Keratinocyte (primary cell): ENCODE measurements around a stretch of chr11.

DNA sequence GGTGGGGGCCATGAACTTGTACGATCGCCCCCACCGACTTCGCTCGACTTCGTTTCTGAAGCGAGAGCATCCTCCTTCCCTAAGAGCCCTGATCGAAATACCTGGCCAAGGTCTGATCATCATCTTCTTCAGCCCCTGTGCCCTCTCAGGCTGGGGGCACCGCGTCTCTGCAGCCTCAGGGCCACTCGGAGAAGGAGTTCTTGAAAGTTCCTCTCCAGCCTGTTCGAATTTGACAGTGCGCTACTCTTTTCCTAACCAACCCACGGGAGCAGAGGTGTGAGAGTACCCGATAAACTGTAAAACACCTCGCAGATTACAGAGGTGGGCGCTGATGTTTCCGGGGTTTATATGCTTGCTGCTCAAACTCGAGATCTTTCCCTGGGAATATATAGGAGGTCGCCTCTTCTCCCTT lies 440 bp downstream of the CTR9 start:
CAGE:
- cytosol, long polyA minus RNA, result no peak
- cytosol, long polyA plus RNA, result no peak
- long polyA plus RNA, result no peak
- nucleus, long polyA minus RNA, result no peak
- nucleus, long polyA plus RNA, result no peak

DNA sequence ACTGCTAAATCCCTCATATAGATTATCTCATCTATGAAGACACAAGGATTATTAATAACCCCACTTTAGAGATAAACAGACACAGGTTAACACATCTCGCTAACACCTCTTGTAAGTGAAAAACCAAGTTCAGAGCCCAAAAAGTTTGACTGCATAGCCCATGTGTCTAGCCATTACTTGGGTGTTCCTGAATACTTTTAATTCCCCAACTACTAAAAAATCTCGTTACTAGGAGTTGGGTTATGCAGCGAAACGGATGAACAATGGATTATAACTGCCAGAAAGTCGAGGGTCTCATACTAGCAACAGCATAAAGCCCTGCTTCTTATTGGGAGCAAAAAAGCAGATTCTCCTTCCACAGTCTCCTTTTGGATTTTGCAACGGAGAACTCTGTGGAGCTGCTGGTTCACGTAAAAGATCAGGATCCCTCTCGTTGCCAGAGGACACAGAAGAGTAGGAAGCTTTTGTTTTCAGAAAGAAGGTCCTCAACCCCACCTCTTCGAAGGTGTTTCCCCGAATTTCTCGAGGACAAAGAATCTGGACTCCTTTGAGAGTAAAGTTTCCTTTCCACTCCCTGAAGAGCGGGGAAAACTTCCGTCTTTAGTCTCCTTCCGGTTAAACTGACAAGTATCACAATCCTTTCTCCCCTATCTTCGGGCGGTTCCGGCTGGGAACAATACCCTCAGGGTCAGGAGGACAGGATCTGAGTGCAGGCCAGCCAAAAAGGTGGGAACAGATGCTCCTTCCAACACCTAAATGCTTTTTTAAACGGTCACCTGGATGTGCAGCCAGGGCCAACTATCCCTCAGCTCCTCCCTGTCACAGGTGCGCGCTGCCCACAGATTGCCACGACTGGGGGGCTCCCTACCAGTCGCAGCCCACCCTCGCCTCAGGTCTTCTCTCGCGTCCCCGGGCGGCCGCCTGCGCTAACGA lies 859 bp downstream of the ZBED5 start:
CAGE:
- cytosol, long polyA minus RNA, result no peak
- cytosol, long polyA plus RNA, result no peak
- long polyA plus RNA, result no peak
- nucleus, long polyA minus RNA, result no peak
- nucleus, long polyA plus RNA, result no peak

DNA sequence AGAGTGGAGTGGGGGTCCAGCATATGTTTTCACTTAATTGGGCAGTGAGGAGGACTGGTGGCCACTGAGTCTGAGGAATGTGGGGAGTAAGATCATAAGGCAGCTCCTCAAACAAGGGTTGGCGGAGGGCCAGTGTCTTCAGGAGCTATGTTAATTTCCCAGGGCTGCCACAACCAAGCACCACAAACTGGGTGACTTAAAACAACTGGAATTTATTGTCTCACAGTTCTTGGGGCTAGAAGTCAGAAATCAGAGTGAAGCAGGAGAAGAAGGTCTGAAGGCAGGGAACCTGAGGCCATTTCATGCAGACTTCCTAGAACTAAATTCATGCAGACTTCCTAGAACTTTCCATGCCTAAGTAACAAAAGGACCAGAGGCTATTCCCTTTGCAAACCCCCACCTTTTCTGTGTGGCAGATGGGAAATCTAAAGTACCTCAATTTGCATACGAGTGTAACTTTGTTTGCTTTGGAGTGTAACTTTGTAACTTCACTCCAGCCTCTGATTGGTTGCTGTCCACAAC lies 50.4 kb upstream of the ZBED5 start:
CAGE:
- cytosol, long polyA minus RNA, result no peak
- cytosol, long polyA plus RNA, result no peak
- long polyA plus RNA, result no peak
- nucleus, long polyA minus RNA, result no peak
- nucleus, long polyA plus RNA, result no peak

GRCh38 chr11:10908747-10909077 lies 50.9 kb upstream of the ZBED5 start:
CAGE:
- cytosol, long polyA minus RNA, result no peak
- cytosol, long polyA plus RNA, result no peak
- long polyA plus RNA, result no peak
- nucleus, long polyA minus RNA, result no peak
- nucleus, long polyA plus RNA, result no peak

DNA sequence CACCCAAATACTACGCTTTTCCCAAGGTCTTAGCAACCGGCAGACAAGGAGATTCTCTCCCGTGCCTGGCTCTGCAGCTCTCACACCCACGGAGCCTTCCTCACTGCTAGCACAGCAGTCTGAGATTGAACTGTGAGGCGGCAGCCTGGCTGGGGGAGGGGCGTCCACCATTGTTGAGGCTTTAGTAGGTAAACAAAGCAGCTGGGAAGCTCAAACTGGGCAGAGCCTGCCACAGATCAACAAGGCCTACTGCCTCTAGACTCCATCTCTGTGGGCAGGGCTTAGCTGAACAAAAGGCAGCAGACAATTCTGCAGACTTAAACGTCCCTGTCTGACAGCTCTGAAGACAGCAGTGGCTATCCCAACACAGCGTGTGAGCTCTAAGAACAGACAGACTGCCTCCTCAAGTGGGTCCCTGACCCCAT lies 70.0 kb upstream of the GALNT18 start:
CAGE:
- cytosol, long polyA minus RNA, result no peak
- cytosol, long polyA plus RNA, result no peak
- long polyA plus RNA, result no peak
- nucleus, long polyA minus RNA, result no peak
- nucleus, long polyA plus RNA, result no peak

DNA sequence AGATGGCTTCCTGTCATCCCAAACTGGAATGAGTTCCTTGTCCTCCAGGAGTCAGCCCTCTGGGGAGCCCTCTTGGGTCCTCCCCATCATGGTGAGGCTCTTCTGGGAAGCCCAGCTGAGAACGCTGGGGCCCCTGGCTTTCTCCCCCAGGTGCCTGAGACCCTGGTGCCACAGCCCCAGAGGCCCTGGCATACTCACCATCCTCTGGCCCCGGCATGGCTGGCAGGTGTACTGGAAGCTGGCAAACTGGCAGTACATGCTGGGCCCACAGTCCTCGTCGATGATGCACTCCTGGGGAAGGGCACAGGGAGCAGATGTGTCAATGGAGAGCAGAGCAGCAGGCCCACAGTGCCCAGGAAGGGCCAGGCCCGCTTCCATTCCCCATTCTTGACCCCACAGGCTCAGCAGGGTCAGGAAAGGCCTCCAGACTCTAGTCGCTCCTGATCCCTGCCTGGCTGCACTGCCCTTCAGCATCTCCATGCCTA lies 40.2 kb downstream of the DKK3 start:
CAGE:
- cytosol, long polyA minus RNA, result no peak
- cytosol, long polyA plus RNA, result no peak
- long polyA plus RNA, result no peak
- nucleus, long polyA minus RNA, result no peak
- nucleus, long polyA plus RNA, result no peak

GRCh38 chr11:12079956-12080773 lies 30.2 kb upstream of the MICAL2 start:
CAGE:
- cytosol, long polyA minus RNA, result no peak
- cytosol, long polyA plus RNA, result no peak
- long polyA plus RNA, result no peak
- nucleus, long polyA minus RNA, result start-site peak on the minus strand at chr11:12080158-12080166, 12 reads; start-site peak on the plus strand at chr11:12080432-12080467, 5 reads
- nucleus, long polyA plus RNA, result no peak

CAGE:
- cytosol, long polyA minus RNA, result no peak
- cytosol, long polyA plus RNA, result no peak
- long polyA plus RNA, result no peak
- nucleus, long polyA minus RNA, result no peak
- nucleus, long polyA plus RNA, result no peak
Measured at GRCh38 chr11:12089950-12090405, 20.4 kb upstream of the MICAL2 start.

CAGE:
- cytosol, long polyA minus RNA, result no peak
- cytosol, long polyA plus RNA, result no peak
- long polyA plus RNA, result no peak
- nucleus, long polyA minus RNA, result no peak
- nucleus, long polyA plus RNA, result no peak
Measured at GRCh38 chr11:12100277-12100820, 10.0 kb upstream of the MICAL2 start.

CAGE:
- cytosol, long polyA minus RNA, result no peak
- cytosol, long polyA plus RNA, result no peak
- long polyA plus RNA, result no peak
- nucleus, long polyA minus RNA, result no peak
- nucleus, long polyA plus RNA, result no peak
Measured at GRCh38 chr11:12114133-12115370, 4.2 kb downstream of the MICAL2 start.

DNA sequence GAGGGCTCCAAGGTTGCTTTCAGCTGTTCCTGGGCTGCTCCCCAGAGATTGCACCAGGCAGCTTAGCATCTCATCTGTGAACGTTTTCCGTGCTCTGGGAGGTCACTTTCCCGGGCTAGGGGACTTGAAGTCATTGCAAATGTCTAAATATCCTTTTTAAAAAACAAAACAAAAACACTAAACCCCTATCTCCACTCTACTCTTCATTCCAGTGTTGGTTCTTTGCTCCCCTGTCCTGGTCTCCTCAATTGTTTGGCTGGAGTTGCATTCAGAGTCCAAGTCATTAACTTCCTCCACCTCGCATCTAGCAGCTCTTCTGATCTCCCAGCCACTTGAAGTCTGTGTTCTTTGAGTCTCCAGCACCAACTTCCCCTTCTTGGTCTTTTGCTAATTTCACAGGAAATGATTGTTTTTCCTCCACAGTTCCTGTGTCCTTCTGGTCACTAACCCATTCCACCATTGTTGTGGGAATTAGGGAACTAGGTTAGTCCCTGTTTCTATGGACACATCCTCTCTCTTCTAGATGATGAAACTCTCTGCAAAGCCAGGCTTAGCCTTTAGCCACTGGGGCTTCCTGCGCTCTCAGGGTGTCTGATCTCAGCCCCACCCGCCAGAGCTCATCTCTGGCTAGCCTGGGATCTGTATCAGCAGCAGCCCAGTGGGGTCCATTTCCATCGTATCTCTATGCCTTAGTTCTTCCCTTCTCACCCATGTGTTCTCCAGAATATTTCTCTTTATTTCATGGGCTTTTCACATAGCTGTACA lies 14.3 kb downstream of the MICAL2 start:
CAGE:
- cytosol, long polyA minus RNA, result no peak
- cytosol, long polyA plus RNA, result no peak
- long polyA plus RNA, result no peak
- nucleus, long polyA minus RNA, result no peak
- nucleus, long polyA plus RNA, result no peak

DNA sequence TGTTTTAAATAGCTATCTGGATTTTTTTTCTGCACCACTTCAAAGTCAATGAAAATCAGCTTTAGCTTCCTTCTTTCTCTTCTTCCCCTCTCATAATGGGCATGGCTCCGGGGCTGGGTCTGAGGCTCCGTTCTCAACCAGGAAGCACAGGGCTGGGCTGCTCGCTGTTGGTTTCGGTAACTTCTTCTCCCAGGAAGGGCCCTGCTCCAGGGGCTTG lies 23.8 kb downstream of the MICAL2 start:
CAGE:
- cytosol, long polyA minus RNA, result no peak
- cytosol, long polyA plus RNA, result no peak
- long polyA plus RNA, result no peak
- nucleus, long polyA minus RNA, result no peak
- nucleus, long polyA plus RNA, result no peak

GRCh38 chr11:12156174-12156562 lies 45.8 kb downstream of the MICAL2 start:
CAGE:
- cytosol, long polyA minus RNA, result no peak
- cytosol, long polyA plus RNA, result no peak
- long polyA plus RNA, result no peak
- nucleus, long polyA minus RNA, result no peak
- nucleus, long polyA plus RNA, result no peak

DNA sequence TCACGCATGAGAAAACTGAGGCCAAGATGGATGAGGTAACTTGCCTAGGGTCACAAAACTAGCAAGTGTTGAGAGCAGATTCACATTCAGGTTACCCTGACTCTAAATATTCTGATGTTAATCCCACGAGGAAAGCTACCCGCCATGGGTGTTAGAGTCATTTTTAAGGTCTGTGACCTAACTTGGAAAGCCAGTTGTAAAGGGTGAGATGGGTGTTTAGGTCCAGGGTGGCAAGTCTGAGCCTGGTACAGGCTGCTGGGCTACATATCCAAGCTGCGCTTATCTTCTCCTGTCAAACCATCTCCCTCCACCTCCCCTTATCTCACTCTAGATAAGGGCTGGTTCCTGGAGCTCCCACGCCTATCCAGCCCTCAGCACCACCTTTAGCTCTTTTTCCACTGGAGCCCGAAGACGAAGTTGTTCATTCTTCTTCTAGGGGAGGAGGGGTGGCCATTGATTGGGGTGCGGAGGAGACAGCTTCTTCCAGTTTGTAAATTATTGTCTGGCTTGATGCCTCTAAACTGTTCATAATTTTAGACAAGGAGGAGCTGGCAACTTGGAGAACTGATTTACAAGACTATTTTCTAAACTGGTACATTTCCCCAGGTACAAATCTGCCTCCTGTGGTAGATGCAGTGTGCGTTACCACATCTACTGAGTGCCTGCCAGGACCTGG lies 48.5 kb downstream of the MICAL2 start:
CAGE:
- cytosol, long polyA minus RNA, result no peak
- cytosol, long polyA plus RNA, result no peak
- long polyA plus RNA, result no peak
- nucleus, long polyA minus RNA, result no peak
- nucleus, long polyA plus RNA, result no peak

DNA sequence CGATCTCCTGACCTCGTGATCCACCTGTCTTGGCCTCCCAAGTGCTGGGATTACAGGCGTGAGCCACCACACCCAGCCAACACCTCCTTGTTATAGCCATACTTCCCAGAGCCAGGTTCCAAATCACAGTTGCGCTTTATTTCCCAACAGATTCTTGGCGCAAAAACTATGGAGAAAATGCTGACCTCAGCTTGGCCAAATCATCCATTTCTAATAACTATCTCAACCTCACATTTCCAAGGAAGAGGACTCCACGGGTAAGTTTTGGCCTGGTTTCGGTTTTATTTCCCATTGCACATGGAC lies 116.4 kb downstream of the MICAL2 start:
CAGE:
- cytosol, long polyA minus RNA, result no peak
- cytosol, long polyA plus RNA, result no peak
- long polyA plus RNA, result no peak
- nucleus, long polyA minus RNA, result no peak
- nucleus, long polyA plus RNA, result no peak

GRCh38 chr11:12234369-12234759 lies 124.0 kb downstream of the MICAL2 start:
CAGE:
- cytosol, long polyA minus RNA, result no peak
- cytosol, long polyA plus RNA, result no peak
- long polyA plus RNA, result no peak
- nucleus, long polyA minus RNA, result no peak
- nucleus, long polyA plus RNA, result no peak

DNA sequence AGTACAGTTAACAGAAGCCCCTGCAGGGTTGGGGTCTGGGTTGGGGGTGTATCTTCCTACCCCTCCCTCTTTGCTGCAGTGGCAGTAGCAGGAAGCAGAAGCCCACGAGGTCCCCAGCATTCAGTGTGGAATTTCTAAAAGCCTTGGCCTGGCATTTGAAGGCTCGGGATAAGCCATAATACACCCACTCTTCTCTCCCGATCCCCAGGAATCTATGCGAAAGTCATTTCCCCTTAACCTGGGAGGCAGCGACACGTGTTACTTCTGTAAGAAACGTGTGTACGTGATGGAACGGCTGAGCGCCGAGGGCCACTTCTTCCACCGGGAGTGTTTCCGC lies 120.8 kb upstream of the PARVA start:
CAGE:
- cytosol, long polyA minus RNA, result no peak
- cytosol, long polyA plus RNA, result no peak
- long polyA plus RNA, result no peak
- nucleus, long polyA minus RNA, result no peak
- nucleus, long polyA plus RNA, result no peak

GRCh38 chr11:12259730-12260784 lies 117.3 kb upstream of the PARVA start:
CAGE:
- cytosol, long polyA minus RNA, result no peak
- cytosol, long polyA plus RNA, result no peak
- long polyA plus RNA, result no peak
- nucleus, long polyA minus RNA, result no peak
- nucleus, long polyA plus RNA, result no peak

DNA sequence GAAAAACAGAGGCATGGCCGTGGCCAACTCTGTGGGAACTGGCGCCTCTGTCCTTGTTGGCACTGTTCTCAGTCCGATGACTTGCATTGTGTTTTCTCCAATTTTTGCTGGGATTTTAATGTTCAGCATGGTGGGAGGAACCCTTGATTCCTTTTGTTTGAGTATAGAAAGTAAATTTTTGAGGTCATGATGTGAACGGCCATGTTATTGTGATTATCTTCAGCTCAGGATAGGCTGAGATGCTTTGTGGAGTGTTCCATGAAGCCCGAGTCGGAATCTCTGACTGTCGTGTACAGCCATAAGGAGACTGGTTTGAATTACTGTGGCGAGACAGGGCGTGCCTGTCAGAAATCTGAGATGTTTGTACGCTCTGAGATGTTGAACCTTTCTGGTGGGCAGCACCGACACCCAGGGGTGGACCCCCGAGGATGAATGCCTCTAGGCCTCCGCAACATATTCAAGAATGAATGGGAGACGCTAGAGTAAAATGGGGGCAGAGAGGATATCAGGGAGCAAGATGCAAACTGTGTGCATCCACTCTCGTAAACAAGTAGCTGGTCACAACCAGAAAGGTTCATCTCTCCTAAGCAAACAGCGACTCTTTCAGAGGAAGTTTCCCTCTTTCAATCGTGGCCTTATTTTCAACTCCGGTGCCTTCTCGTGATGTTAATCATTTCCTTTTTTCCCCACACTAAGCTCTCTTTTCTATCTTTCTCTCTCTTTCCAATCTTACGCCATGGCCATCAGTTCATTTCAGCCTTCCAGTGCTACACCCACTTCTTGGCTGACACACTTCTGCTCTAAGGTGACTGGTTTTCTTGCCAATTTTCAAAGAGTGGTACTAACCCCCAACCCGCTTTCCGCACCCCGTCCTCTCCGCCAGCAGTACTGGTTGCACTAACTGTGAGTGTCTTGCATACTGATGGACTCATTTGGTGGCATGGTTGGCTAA lies 115.4 kb upstream of the PARVA start:
CAGE:
- cytosol, long polyA minus RNA, result no peak
- cytosol, long polyA plus RNA, result no peak
- long polyA plus RNA, result no peak
- nucleus, long polyA minus RNA, result no peak
- nucleus, long polyA plus RNA, result no peak

DNA sequence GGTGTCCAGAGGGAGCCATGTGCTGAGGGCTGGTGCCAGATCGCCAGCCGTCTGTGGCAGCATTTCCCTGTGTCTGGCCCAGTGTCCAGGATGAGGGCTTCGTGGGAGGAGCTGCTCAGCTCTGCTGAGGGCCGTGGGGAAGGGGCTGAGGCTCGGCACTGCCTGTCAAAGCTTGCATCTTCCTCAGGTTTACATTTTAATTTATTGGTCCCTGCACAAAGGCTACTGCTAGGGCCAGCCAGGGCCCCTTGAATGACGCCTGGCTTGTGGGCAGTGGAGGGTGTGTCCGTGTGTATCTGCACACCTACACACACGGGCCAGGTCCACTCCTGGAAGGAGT lies 107.9 kb upstream of the PARVA start:
CAGE:
- cytosol, long polyA minus RNA, result no peak
- cytosol, long polyA plus RNA, result no peak
- long polyA plus RNA, result no peak
- nucleus, long polyA minus RNA, result no peak
- nucleus, long polyA plus RNA, result no peak